GM23338 (cell line): ENCODE measurements around a stretch of chr6.

DNA sequence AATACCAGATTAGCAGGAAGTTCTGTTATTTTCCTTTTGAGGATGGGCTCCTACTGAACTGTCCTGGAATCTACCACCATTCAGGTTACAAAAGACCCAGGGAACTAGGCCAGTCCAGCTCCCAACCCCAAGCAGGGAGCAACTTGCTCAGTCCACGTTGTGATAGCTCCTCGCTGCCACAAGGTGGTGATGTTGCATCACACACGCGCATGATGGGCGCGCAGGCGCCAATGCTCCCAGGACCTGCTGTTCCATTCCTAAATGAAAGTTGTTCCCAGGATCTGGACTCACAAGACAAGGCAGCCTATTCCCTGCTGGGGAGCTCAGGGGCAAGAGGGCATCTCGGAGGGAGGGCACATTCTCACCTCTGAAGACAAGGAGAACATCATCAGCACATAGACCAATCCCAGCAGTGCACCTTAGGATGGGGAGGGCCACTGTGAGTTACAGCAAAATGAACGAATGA is 1.4 kb upstream of the NQO2 start:
- PRO-cap: bidirectional peak, plus-strand start at position 254 of the sequence, minus-strand start at position 106 of the sequence
- RAMPAGE, long total RNA: no peak

GRCh38 chr6:3023222-3024468 is 24.0 kb downstream of the NQO2 start:
- PRO-cap: bidirectional peak, plus-strand start at chr6:3023923, minus-strand start at chr6:3023950
- RAMPAGE, long total RNA: start-site peak on the minus strand at chr6:3023857-3023979, 66 and 23 reads in 2 replicates

GRCh38 chr6:3117599-3118067 is 878 bp upstream of the BPHL start:
- PRO-cap: no peak
- RAMPAGE, long total RNA: no peak

GRCh38 chr6:3134989-3135575 is 16.6 kb downstream of the BPHL start:
- PRO-cap: no peak
- RAMPAGE, long total RNA: no peak

- PRO-cap: no peak
- RAMPAGE, long total RNA: no peak
These were observed 17.1 kb downstream of the BPHL start for GRCh38 chr6:3135620-3136001.

GRCh38 chr6:3162474-3163371 is 5.4 kb upstream of the TUBB2A start:
- PRO-cap: bidirectional peak, plus-strand start at chr6:3162773, minus-strand start at chr6:3162649; bidirectional peak, plus-strand start at chr6:3163247, minus-strand start at chr6:3163020
- RAMPAGE, long total RNA: no peak

GRCh38 chr6:3228221-3228897 is 906 bp upstream of the TUBB2B start:
- PRO-cap: bidirectional peak, plus-strand start at chr6:3228716, minus-strand start at chr6:3228293
- RAMPAGE, long total RNA: no peak

DNA sequence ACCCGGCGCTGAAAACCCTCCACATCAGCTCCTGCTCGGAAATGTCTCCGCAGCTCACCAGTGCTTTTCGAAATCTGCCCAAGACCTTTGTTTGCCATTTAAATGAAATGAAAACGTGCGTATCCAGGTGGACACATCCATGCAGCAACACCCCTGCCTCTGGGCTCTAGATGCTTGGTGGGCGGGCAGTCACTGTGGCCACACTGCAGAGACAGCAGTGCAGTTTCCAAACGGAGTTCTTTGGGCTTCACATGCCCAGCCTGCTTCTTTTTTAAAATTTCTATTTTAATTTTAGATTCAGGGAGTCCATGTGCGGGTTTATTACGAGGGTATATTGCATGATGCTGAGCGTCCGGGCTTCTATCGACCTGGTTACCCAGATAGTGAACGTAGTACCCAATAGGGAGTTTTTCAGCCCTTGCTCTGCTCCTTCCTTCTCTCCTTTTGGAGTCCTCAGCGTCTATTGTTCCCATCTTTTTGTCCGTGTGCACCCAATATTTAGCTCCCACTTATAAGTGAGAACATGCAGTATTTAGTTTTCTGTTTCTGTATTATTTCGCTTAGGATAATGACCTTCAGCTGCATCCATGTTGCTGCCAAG is 4.7 kb upstream of the TUBB2B start:
- PRO-cap: bidirectional peak, plus-strand start at position 188 of the sequence, minus-strand start at position 168 of the sequence; unidirectional peak, minus-strand start at position 385 of the sequence
- RAMPAGE, long total RNA: no peak

GRCh38 chr6:3317786-3318561 is 59.2 kb downstream of the PSMG4 start:
- PRO-cap: no peak
- RAMPAGE, long total RNA: no peak

DNA sequence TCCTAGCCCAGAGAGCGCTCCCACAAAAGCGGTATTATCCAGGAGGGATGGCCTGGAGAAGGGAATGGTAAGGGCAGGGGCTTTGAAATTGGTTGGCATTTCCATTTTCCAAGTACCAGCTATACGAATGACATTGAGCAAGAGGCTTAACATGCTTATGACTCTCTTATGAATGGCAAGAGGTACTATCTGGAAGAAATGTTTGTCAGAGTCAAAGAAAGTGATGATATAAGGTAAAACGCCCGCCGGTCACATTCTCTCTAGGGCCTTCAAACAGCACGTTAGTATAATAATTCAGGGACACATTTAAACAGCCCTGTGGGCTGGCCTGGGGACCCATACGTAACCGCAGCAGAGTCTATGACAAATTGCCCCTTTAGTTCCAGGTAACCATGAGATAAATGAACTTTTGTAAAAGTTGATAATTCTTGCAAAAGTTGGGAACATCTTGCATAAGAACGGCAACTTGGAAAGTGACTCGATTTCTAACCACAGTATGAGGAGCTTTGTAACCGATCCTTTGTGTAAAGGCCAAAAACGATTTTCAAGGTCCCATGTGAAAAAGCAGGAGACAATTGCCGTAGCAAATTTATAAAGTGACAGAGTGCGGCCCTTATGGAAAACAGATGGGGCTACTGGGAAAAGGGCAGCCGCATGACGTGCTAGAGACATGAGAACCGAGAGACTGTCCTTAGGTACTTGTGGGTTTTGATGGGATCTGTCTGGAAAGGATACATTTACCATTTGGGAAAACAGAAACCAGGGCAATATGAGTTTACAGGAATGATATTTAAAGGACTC is 81.5 kb downstream of the PSMG4 start:
- PRO-cap: no peak
- RAMPAGE, long total RNA: no peak

DNA sequence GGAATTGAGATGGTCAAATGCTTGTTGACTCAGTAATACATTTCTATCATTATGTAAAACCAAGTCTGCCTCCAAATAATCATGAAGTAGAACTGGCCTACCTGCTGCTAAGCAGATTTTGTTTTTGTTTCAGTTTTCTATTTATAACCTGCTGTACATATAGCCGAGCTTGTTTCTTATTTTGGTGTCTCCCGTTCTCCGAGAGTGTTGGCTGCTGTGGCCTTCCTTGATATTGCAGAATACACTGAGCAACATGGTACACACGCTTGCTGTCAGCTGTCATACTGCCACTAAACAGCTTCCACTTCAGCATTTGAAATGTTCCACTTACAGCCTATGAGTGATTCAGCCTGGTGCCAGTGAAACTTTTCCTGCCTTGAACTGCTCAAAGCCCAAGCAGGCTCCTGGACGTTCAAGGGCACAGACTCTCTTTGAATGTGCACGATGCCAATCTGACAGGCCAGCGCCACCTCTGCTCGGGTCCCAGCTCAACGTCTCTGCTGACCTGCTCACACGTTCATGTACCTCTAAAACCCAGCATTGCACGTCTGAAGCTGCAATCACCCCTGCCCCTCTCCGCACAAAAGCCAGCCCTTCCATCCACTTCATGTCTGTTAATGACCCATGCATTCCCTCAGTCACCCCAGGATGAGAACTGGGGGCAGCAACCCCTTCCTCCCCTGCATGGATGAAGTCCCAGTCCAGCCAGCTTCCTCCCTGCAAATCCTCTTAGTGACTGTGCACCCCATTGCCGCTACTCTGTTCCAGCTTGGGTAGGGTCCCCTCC is 87.2 kb downstream of the PSMG4 start:
- PRO-cap: no peak
- RAMPAGE, long total RNA: no peak

DNA sequence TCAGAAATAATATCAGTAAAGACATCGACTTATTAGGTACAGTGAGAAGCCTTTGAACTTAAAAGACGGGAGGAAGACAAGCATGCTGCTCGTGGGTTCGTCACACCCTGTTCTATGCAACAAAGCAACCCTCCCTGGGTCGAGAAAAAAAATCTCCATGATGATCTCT is 96.4 kb downstream of the PSMG4 start:
- PRO-cap: no peak
- RAMPAGE, long total RNA: no peak

GRCh38 chr6:3356973-3357657 is 98.4 kb downstream of the PSMG4 start:
- PRO-cap: no peak
- RAMPAGE, long total RNA: no peak

DNA sequence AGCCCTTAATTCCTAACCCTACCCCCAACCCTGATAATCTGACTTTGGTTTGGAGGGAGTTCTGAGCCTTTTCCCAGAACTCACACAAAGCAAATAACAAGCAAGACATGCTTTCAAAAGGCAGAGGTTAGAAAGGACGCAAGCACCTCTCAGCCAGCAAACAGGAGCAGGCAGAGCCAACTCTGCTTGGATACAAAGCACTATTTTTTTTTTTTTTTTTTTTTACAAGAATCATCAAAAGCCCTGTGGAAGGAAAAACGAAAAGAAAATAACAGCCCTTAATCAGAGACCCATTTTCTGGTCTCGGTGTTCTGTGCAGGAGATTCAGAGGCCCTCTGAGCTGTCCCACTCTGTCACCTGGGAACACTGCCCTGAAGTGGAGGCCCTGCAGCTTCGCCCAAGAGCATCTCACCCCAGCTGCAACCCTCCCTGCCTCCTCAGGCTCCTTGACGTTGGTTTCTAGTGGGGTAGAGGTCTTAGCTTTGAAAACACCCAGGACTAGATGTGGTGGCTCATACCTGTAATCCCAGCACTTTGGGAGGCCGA is 58.5 kb downstream of the SLC22A23 start:
- PRO-cap: no peak
- RAMPAGE, long total RNA: no peak

DNA sequence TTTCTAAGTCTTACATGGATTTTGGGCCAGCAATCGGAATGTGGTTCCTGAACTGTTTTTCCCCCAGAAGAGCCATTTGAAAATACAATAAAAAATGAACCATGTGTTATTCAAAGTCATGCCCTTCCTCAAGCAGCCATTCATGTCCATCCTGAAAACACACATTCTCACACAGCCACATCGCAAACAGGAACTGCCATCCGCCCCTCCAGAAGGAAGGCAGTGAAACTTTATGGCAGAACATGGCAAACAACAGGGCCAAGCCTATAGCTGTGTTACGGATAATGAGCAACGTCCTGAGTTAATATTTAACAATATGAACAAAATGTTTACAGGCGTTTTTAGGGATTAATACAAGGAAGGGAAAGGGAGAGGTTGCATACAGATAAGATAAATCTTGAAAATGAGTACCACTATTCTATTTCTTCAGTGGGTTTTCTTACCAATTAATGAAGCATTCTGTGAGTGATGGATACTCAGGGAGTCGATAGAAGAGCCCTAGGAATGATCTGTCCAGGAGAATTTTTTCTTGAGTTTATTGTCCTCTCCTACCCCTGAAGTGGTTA is 57.5 kb downstream of the SLC22A23 start:
- PRO-cap: no peak
- RAMPAGE, long total RNA: no peak

- PRO-cap: unidirectional peak, minus-strand start at chr6:3414893
- RAMPAGE, long total RNA: no peak
These were observed 42.1 kb downstream of the SLC22A23 start for GRCh38 chr6:3414798-3415004.

GRCh38 chr6:3546185-3546499 is 89.3 kb upstream of the SLC22A23 start:
- PRO-cap: no peak
- RAMPAGE, long total RNA: no peak

DNA sequence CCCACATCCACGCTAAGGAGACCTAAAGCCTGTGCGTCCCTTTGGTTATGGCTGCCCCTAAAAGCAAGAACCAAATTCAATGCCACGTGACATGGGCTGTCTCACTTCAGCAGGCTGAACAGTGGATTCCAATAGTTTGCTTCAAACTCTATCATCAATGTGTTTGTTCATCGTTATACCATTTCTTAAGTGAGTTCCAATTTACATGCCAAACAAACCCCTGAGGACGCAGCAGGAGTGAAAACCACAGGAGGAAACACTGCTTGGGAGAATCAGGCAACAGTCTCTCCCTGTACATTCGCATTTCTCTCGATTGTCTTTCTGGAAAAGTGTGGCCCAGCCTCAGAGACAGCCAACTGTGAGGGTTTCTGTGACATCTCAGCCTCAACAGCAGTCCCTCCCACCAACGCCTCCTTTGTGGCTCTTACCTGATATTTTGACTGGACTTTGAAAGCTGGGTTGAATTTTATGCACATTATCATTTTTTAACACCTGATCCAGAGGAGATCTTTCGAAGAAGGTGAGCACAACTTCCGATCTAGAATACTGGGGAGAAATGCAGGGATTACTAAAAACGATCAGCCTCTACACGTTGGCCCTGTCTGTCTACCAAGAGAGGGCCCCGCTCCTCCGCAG is 14.7 kb downstream of the PXDC1 start:
- PRO-cap: no peak
- RAMPAGE, long total RNA: no peak

GRCh38 chr6:3798097-3798687 is 46.7 kb upstream of the PXDC1 start:
- PRO-cap: no peak
- RAMPAGE, long total RNA: no peak

DNA sequence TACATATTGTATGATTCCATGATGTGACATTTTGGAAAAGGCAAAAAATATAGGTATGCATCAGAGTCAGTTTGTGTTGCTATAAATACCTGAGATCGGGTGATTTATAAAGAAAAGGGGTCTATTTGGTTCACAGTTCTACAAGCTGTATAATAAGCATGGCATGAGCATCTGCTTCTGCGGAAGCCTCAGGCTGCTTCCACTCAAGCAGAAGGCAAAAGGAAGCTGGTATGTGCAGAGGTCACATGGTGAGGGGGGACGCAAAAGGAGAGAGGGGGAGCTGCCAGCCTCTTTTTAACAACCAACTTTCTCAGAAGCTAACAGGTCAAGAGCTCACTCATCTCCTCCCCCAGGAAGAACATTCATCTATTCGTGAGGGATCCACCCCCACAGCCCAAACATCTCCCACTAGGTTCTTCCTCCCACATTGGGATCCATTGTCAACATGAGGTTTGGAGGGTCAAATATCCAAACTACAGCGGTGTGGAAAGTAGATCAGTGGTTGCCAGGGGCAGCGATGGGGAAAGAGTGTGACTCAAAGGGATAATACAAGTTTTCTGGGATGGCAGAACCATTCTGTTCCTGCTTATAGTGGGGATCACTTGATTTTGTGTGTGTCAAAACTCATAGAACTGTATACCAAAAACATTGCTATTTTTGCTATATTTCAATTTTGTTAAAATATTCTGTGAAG is 10.1 kb upstream of the FAM50B start:
- PRO-cap: no peak
- RAMPAGE, long total RNA: no peak